Fibroblast of villous mesenchyme (primary cell): ENCODE results near the genes OR5D3P, OR5I1, OR5F1, OR5J2, OR8U3, LRRC55, SLC43A3 and MED19.

GRCh38 chr11:48111705-48112374 lies 104.8 kb upstream of the OR4B1 start:
- CAGE, long polyA plus RNA, result no peak

DNA sequence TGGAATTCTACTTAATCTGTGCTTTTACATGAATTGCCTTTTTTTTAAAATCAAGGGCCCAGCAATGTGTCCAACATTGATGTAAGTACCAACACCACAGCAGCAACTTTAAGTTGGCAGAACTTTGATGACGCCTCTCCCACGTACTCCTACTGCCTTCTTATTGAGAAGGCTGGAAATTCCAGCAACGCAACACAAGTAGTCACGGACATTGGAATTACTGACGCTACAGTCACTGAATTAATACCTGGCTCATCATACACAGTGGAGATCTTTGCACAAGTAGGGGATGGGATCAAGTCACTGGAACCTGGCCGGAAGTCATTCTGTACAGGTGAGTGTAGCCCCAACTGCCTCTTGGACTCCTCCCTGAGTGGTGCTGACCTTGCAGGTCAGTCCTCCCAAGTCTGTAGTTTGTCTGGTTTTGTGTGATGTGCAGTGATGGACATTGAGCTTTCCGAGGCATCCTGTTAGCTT lies 79.6 kb upstream of the OR4B1 start:
- CAGE, long polyA plus RNA, result no peak

DNA sequence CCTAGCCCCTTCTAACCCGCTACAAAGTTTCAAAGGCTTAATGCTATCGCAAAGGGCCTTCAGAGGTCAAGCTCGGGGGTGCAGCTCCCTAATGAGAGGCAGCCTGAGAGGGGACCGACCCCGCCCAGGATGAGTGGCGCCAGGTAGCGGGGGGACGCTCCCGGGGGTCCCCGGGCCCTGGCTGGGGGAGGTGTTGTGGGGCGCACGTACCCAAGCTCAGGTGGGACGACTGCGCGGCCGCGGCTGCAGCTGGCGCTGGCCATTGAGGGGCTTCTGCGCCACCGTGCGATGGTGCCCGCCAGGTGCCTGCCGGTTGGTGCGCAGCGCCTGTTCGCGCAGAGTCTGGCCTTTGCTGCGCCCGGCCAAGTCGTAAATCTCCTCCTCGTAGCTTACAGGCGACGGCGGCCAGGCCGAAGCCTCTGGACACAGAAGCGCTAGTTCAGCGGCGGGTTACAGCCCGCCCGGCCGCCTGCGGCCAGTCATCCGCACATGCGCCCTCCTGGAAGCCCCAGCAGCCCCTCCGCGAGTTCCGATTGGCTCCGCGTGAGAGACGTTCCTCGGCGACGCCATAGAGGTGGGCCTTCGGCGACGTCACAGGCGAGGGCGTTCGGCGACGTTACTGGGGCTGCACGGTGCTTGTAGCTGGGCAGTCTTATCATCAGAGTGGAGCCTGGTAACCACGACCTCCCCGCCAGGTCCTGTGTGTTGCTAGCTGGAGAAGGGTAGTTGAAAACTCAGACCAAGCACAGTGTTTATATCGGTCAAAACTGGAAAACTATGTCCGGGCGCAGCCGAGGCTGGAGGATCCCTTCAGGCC lies 315.8 kb upstream of the OR4C12 start:
- CAGE, long polyA plus RNA, result no peak

DNA sequence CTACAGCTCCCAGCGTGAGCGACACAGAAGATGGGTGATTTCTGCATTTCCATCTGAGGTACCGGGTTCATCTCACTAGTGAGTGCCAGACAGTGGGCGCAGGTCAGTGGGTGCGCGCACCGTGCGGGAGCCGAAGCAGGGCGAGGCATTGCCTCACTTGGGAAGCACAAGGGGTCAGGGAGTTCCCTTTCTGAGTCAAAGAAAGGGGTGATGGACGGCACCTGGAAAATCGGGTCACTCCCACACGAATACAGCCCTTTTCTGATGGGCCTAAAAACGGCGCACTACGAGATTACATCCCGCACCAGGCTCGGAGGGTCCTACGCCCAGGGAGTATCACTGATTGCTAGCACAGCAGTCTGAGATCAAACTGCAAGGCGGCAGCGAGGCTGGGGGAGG lies 92.2 kb downstream of the OR4A15 start:
- CAGE, long polyA plus RNA, result no peak

GRCh38 chr11:55723363-55724015 lies at the start of gene OR5D3P:
TSS of gene OR5D3P (plus strand) at chr11:55723776.
- CAGE, long polyA plus RNA, result no peak

- CAGE, long polyA plus RNA, result no peak
Measured at GRCh38 chr11:55936333-55936573, at the start of gene OR5I1. TSS of gene OR5I1 (minus strand) at chr11:55936400.

GRCh38 chr11:55994529-55994876 lies at the start of gene OR5F1:
TSS of gene OR5F1 (minus strand) at chr11:55994625.
- CAGE, long polyA plus RNA, result no peak

GRCh38 chr11:56176349-56176821 lies at the start of gene OR5J2:
TSS of gene OR5J2 (plus strand) at chr11:56176618.
- CAGE, long polyA plus RNA, result no peak

- CAGE, long polyA plus RNA, result no peak
Measured at GRCh38 chr11:56418164-56418660, at the start of gene OR8U3. TSS of gene OR8U3 (minus strand) at chr11:56418232.

DNA sequence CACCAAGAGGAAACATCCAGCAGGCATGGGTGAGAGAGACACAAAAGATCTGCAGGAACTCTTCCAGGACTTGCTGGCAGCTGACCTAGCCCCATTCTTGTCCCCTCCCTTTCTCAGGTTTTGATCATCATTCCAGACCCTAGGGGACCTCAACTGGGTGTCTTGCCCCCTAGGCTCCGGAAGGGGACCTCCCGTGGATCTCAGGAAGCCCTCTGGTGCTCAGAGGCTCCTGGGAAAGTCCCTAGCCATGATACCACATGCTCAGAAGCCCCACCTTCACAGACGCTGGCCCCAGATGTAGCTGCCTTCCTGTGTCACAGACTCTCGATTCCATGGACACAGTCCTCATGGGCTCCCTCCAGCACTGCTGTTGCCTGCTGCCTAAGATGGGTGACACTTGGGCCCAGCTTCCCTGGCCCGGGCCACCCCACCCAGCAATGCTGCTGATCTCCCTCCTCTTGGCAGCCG lies at the start of gene LRRC55:
Gene LRRC55 (plus strand): TSS at position 317 of the 468 bp plus-strand sequence.
- CAGE, long polyA plus RNA, result no peak

DNA sequence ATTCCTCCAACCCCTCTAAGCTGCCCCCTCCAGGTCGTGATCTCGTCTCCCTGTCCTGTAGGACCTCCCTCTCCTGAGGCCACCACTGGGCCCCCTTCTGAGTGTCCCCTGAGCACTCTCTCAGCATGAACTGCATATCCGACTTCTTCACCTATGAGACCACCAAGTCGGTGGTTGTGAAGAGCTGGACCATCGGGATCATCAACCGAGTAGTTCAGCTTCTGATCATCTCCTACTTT lies 193 bp downstream of the P2RX3 start:
- CAGE, long polyA plus RNA, result no peak

- CAGE, long polyA plus RNA, result start-site peak on the minus strand at chr11:57427087-57427152, 104 and 60 reads in 2 replicates
Measured at GRCh38 chr11:57426369-57427336, at the start of gene SLC43A3. TSS of gene SLC43A3 (minus strand) at chr11:57427121.

DNA sequence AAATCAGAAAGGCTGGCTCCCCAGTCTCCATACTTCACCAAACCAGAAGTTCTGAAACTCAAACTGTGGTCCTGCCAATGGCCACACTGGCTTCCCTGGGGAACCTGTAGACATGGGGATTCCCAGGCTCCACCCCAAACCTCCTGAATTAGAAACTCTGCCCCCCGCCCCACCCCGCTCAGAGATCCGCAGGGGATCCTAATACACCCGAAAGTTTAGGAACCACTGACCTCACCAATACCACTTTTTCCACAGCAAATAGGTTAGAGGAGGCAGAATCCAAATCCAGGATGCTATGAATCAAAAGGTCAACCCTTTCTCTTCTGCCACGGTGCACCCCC lies 15.4 kb downstream of the RTN4RL2 start:
- CAGE, long polyA plus RNA, result no peak

DNA sequence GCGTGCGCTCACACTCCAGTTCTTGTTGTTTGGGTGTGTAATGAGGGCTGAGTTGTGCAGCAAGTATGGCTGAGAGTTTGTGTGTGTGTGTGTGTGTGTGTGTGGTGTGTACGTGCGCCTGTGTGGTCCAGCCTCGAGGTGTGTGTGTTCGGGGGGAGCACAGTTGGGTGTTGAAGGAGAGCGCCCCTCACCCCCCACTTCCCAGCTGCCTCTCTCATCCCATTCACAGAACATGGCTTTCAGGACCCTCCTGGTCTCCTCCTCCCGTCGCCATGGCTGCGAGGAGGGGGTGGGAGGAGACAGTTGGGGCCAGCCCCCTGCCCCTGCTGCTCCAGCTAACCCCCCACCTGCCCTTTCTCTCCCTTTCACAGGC lies 10.6 kb downstream of the YPEL4 start:
- CAGE, long polyA plus RNA, result no peak

DNA sequence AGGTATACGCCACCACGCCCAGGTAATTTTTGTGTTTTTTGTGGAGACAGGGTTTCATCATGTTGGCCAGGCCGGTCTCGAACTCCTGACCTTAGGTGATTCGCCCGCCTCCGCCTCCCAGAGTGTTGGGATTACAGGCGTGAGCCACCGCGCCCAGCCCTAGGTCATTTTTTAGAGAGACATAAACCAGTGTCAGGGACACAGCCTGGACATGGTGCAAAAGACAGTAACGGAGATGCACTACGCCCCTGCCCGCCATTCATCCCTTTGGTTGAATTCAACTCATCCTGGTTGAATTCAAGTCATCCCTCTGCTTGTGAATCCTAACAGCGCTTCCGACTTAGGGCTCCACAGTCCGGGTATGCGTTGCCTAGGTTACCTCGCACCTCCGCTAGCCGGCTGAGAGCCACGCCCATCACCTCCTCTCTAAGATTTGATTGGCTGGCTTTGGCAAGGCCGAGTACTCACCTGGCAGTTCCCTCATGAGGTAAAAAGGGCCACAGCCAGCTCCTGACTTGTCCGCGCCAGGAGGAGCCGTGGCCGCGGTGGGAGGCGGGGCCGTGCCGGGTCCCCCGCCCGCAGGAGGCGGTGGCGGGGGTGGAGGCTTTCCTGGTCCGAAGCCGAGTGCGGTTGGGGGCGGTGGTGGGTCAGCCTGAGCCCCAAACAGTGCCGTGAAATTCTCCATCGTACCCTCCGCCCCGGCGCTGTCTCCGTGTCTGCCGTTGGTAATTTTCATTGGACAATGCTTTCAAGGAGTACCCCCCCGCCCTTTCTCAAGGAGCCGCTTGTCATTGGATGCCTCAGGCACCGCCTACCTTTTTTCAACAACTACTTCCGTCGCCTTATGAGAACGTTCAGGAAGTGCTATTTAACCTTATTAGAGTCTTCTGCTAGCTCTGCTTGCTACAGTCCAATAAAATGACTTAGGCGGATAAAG lies at the start of gene MED19:
Gene MED19 (minus strand): TSS at position 721 of the 937 bp plus-strand sequence.
- CAGE, long polyA plus RNA, result start-site peak on the minus strand centred at position 524 of the sequence, 58 bp wide, 56 and 51 reads in 2 replicates; start-site peak on the minus strand centred at position 718 of the sequence, 8 bp wide, 94 and 95 reads in 2 replicates

DNA sequence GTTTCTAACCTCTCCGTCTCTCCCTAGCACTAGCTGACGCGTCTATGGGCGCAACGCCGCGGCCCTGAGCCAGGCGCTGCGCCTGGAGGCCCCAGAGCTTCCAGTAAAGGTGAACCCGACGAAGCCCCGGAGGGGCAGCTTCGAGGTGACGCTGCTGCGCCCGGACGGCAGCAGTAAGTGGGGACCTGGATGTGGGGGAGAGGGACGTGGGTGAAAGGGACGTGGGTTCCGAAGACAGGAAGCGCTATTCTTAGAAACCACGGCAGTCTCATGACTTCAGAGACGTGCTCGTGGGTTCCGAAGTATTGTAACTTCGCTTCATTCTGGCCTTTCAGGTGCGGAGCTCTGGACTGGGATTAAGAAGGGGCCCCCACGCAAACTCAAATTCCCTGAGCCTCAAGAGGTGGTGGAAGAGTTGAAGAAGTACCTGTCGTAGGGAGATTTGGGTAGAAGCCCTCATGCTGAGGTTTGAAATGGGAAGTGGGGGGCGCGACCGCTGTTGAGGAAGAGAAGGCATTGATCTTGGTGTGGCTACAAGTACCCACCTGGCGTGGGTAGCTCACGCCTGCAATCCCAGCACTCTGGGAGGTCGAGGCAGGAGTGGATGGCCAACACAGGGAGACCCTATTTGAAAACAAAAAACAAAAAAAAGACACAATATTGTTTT lies 624 bp downstream of the SELENOH start:
- CAGE, long polyA plus RNA, result no peak

DNA sequence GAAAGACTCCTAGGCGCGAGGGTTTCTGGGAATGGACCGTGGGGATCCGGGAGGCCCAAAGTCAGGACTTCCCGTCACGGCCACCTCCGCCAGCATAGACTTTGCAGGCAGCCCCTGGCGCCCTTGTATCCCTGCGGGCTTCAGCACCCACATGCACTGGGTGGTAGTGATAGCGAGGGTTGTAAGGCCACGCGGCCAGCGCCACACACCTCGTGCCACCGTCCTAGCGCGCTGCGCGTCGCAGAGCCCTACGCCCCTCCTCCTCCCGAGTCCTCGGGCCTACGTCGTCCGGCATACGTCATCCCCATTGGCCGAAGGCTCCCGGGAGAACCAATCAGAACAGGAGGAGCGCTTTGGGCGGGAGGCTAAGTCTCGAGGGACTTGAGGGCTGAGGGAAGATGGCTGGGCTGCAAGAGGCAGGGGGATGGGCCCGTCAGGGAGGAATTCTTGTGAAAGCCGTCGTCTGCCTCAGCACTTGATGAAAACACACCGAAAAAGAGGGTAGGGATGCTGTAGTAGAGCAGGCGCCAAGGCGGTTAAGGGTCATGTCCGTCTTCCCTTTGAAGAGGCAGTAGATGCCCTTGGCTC lies 1.4 kb upstream of the BTBD18 start:
- CAGE, long polyA plus RNA, result no peak

DNA sequence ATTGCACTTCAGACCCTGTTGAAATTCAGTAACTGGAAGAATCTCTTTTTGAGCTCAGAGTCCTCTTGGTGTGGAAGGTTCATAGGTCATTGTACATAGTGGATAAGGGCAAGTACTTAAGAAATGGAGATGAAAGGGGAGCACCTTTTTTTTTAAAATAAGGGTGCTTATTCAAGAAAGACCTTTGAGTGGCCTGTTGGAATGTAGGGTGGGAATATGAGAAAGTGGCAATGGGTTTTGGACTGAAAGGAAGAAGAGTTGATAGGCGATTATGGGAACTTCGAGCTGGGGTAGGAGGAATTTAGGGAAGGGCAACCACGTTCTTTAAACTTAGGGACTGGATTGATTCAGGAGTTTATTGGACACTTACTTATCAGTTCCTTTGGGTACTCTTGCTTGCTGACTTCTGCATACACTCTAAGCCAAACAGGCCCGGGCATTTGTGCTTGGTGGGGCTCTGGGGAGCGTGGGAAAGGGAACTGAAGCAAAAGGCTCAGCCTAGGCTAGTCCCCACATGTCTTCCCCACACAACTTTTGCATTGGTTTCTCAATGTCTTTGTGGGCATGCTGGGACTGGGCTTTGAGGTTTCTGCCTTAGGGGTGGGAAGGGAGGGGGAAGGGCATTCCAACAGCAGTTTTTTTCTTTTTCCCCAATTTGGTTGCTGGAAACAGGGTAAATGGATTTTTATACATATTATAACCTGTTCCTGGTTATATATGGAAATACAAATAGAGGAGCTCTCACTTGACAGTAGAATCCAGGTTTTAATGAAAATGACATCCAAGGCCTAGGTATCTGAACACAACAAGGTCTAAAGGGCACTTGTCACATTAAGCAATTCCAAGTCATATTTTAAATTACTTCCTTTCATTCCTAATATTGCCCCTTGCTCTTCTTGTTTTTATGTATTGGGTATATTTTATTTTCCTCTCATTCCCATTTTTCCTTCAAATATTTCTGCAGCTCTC lies 26.8 kb downstream of the CTNND1 start:
- CAGE, long polyA plus RNA, result no peak

DNA sequence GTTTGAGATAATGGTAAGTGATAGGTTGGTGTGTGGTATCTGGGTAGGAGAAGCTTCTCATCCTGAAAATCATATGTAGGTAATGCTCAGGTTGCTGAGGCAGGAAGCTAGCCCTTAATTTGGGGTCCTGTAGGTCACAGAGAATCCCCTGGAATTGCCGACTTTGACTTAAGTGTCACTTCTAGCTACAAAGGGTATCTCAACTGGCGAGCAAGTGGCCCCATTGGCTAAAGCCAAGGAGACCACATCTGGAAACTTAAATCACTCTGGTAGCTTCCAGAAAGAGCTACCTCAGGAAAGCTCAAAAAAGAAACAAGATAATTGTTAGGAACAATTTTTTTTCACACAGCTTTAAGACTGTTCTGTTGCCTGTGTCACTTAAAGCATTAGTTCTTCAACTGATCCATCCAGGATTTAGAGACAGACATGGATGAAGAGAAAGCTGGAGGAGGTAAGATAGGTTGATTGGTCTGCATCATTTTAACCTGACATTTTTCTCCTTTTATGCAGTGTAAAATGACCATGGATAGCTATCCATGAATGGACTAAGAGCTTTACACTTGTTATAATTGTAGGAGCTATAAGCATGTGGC lies 59.5 kb downstream of the CTNND1 start:
- CAGE, long polyA plus RNA, result no peak

DNA sequence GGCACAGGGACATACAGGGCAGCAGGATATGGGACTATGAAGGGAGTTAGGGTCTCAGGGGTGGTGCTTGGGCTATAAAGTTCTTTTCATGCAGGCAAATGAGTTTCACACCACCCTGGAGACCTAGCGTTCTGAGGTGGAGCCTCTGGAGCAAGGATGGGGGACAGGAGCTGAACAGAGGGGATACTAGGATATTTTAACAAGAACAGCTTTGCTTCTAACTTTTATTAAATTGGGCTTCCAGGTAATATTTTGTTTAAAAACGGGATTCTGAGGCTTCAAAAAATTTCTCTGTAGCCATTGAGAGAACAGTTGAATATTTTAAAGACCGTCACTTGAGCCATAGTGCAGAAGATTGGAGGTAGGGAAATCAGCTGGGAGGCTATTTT lies 71.5 kb downstream of the CTNND1 start:
- CAGE, long polyA plus RNA, result no peak